Ureter (tissue), 1 donor: Measurements from ENCODE around the gene HSD11B1L.

DNA sequence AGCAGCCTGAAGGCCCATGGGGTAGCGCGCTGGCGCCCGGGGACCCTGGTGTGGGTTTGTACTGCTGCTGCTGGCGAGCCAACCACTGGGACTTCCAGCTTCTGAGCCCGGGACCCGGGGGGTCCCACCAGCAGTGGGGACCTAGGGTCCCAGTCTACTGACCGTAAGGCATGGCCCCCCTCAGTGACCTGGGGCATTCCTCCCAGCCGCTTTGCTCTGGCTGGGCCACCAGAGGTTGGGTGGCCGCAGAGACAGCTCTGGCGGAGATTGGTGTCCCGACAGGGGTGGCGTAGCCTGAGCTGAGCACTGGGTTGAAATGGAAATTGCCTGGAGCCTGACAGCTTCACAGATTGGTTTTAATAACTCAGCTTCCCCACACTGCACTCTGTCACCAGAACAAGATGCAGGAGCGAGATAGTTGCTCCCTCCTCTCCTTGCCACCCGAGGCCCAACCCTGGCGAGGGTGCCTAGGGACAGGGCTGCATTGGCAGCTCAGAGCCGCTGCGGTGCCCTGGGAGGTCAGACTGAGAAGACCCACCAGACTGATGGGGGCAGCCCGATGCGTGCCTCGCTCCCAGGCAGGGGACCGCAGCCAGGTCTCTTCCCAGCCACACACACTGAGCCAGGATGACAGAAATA lies 84.0 kb downstream of the KDM4B start:
- PRO-cap = no peak

DNA sequence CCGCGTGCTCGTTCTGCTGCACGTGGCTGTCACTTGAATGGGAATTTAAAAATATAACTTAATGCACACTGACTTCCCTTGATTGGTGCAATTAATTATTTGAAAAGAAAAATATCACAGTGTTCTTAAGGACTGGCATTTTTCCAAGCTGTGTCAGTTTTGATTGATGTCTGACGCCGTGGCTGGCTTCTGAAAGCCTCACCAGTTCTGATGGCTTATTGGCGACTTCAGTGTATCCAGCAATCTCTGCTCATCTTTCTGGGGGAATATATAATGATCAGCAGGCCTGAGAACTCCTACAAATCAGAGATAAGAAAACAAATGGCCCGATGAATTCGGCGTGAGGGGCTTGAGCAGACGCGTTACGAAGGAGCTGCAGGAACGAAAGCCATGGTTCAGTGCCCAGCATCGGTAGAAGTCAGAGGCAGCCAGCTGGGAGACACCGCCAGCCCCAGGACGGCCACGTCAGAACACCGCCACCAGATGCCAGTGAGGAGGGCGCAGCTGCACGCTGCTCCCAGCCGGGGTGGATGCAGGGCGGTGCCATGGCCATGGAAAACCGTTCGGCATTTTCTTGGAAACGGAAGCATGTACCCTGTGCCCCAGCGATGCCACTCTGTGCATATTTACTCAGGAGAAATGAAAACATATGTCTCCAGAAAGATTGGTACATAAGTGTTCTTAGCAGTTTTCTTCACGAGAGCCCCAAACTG lies 111.3 kb downstream of the KDM4B start:
- PRO-cap = no peak

DNA sequence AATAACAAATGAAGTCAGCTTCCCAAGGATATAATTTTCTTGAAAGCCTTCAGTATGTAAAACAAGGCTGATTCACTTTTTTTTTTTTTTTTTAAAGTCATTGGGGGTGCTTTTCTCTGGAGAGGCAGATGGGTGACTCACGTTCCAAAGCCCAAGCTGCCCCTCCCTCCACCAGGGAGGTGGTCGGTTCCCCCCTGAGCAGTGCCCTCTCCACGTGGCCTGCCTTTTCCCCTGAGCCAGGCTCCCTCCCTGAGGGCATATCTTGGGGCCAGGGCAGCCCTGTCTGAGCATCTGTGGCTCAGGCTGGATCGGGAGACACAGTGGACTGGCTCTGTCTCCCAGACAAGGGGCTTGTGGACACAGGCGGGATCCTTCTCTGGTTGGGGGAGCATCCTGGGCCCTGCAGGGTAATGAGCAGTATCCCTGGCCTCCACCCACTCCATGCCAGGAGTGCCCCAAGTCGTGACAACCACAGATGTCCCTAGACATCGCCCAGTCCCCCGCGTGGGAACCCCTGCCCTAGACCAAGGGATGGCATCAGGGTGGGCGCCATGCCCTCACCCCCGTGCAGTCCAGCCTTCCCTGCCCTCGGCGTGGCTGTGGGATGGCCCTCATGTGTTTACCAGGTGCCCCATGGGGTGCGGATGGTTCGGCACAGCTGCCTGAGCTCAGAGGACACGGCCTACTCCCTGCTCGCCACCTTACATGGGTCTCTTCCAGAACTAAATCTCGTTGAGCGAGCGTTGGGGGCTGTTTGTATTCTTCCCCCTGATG lies 144.5 kb downstream of the KDM4B start:
- PRO-cap = no peak

GRCh38 chr19:5115389-5115880 lies 146.5 kb downstream of the KDM4B start:
- PRO-cap = no peak

GRCh38 chr19:5125815-5126424 lies 157.0 kb downstream of the KDM4B start:
- PRO-cap = no peak

DNA sequence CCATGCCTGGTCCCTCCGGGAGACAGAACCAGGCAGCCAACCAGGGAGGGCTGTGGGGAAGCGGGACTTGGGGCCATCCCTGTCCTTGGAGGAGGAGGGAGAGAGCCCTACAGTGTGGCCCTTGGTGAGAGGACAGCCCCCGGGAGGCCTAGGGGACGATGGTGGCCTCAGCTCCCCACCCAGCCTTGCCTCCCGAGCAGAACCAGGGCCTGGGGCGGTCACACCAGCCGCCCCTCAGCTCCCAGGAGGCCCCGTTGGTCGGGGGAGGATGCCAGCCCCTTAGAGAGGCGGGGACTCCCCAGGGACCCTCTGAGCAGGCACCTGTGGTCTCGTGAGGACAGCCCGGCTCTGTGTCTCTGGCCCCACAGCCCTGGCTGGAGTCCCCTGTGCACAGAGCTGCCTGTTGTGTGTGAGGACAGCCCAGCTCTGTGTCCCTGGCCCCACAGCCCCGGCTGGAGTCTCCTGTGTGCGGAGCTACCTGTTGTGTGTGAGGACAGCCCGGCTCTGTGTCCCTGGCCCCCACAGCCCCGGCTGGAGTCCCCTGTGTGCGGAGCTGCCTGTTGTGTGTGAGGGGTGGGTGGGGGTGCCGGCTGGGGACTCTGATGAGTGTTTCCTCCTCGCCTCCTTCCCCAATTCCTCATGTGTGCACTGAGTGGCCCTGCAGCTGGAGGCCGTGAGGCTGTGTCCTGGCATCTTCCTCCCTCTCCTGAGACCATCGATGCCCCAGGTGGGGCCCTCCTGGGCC lies 158.9 kb downstream of the KDM4B start:
- PRO-cap = no peak

DNA sequence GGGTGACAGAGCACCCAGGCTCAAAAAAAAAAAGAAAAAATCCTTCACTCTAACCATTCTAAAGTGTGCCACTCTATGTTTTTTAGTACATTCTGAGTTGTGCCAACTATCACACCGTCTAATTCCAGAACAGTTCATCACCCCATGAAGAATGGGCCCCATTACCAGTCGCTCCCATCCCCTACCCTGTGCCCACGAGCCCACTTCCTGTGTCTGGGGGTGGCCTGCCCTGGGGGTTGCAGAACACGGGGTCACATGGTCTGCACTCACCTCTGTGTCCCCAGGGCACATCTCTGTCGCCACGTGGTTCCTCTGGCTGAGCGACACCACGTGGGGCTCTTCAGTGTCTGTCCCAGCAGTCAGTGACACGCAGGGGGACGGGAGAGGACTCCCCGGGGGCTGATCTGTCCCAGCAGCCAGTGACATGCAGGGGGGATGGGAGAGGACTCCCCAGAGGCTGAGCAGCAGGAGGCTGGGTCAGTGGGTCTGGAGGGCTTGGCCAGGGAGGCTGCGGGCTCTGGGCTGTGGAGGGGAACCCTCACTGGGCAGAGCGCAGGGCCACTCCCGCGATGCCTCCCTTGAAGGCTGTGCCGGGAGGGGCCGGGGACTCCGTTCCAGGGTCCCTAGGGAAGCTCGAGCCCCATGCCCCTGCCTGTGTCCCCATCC lies 174.5 kb downstream of the KDM4B start:
- PRO-cap = no peak

GRCh38 chr19:5143963-5144582 lies 175.2 kb downstream of the KDM4B start:
- PRO-cap = no peak

DNA sequence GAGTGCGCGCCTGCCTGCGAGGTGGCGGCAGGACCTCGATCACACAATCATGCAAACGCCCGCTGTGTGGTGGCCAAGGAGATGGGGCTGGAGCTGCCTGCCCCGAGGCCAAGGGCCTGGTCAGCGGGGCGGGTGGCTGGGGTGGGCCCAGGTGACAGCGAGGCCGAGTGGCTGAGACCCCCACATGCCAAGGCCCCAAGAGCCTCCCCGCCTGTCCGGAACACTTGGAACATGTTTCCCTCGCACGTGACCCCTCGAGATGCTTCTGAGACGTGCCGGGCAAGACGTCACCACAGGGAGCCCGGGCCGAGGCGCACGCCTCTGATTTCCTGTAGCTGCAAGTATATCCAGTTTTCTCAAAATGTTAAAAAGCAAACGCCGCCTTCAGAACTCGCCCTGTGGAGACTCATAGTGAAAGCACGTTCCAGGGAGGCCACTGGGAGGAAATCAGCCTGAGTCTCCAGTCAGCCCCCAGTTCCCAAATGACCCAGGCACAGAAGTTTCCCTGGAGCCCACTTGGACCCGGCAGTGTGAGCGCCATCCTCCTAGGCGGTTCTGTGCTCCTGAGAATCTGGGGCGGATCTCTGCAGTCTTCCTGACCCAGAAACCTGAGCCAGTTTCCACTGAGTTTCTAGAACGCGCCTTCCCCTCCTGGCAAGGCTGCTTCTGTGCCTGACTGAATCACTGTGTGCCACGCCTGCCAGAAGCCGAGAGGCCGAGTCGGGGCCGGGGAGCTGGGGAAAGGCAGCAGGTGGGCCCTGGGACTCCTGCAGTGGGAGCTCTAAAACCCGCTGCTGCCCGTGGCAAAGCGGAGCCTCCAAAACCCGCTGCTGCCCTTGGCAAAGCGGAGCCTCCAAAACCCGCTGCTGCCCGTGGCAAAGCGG lies 179.2 kb downstream of the KDM4B start:
- PRO-cap = no peak

DNA sequence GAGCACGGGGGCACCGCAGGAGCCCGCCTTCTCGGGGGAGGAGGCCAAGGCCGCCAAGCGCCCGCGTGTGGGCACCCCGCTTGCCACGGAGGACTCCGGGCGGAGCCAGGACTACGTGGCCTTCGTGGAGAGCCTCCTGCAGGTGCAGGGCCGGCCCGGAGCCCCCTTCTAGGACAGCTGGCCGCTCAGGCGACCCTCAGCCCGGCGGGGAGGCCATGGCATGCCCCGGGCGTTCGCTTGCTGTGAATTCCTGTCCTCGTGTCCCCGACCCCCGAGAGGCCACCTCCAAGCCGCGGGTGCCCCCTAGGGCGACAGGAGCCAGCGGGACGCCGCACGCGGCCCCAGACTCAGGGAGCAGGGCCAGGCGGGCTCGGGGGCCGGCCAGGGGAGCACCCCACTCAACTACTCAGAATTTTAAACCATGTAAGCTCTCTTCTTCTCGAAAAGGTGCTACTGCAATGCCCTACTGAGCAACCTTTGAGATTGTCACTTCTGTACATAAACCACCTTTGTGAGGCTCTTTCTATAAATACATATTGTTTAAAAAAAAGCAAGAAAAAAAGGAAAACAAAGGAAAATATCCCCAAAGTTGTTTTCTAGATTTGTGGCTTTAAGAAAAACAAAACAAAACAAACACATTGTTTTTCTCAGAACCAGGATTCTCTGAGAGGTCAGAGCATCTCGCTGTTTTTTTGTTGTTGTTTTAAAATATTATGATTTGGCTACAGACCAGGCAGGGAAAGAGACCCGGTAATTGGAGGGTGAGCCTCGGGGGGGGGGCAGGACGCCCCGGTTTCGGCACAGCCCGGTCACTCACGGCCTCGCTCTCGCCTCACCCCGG lies 182.6 kb downstream of the KDM4B start:
- PRO-cap = no peak

GRCh38 chr19:5165446-5165938 lies 175.1 kb downstream of the PTPRS start:
- PRO-cap = no peak

DNA sequence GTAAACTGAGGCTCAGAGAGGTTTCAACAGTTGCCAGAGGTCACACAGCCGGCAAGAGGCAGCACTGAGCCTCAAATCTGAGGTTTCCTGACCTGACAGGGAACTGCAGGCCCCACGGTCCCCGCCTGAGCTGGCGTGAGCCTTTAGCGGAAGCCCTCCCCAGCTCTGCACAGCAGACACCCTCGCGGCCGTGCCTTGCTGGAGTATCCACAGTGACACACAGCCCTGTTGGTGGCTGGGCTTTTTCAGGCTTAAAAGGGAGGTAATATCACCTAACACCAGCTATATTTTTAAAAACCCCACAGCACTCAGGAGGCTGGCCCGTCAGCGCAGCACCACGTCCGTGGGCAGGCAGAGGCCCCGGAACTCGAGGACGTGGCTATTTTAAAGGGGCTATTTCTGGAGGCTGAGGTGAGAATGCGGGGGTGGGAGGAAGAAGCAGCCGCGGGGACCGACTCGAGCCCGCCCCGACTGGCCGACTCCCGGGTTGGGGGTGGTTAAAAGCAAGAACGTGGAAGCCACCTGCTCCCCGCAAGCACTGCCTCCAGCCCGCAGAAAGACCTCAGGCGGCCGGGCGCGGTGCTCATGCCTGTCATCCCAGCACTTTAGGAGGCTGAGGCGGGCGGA lies 18.5 kb downstream of the PTPRS start:
- PRO-cap = no peak

- PRO-cap = no peak
Measured at GRCh38 chr19:5577511-5578296, 44.9 kb downstream of the SAFB2 start.

DNA sequence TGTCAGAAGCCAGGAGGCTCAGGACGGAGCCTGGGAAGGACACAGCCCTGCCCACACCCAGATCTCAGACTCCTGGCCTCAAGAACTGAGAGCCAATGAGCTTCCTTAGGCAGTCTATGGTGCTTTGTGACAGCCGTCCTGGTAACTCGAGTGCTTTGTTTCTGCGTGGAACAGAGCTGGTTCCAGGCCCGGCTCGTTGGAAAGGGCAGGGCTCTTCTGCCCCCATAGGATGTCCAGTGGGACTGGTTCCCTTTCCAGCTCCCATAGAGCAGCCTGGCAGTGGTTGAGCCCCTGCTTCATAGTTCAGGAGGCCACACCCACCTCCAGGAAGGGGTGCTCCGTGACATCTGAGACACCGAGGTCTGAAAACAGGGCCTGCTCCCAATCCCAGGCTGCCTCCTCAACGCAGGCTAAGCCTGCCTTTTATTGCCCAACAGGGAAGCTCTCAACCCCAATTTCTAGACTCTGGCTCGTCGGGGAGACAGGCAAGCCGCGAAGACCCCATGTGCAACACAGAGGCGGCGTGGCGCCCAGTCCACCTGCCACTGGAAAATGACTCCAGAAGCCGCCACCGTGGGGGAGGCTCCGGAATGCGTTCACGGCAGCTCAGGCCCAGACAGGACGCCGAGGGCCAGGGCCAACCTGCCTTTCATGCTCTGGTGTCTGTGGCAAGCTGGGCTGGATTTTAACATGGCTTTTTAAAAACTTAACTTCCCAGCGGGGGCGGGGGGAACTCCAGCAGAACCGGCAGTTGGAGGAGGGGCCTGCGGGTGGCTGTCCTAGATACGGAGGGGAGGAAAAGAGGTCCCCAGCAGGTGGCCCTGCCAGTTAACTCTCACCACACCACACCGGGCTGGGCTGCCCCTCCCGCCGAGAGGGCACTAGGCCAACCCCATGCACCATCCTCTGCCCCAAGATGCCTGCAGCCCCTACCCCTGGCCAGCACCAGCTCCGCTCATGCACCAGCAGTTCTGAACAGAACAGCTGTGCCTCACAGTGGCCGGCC lies 37.0 kb downstream of the SAFB2 start:
- PRO-cap = no peak

DNA sequence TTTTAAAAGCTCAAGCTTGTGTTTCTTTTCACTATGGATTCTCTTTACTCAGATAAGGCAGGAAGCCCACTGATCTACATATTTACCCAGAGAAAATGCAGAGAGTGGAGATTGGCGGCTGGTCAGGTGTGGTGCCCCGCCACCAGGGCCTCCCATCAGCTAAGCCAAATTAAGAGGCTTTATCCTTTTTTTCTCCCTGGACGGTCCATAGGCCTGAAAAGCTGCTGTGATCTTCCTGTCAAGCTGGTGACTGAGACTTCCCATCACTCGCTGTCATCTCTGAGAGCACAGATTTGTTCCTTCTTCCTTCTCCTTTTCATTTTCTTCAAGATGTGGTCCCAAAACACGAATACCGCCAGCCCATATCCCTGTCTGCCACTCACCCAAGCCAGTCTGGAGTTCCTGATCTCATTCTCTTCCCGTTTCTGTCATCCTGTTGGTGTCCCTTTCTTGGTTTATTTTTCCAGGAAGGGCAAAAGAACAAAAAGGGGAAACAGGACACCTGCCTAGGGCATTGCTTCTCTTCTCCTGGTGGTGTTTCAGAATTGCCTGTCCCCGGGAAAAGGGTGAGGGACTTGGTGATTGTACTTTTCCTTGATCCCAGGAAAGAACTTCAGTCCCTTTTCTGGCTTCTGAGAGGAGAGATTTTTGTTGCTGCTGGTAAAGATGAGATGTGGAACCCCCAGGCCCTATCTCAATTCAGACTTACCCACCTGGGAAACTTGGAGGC lies 2.0 kb downstream of the SAFB start:
- PRO-cap = no peak

- PRO-cap = no peak
Measured at GRCh38 chr19:5671328-5672411, 8.6 kb downstream of the MICOS13 start.

GRCh38 chr19:5680728-5681446 lies at the start of gene HSD11B1L:
Gene HSD11B1L, plus strand, starts transcription at chr19:5681027.
- PRO-cap = unidirectional peak, plus-strand start at chr19:5681006

GRCh38 chr19:5691195-5691970 lies 1.3 kb downstream of the RPL36 start:
- PRO-cap = bidirectional peak, plus-strand start at chr19:5691548, minus-strand start at chr19:5691320

- PRO-cap = no peak
Measured at GRCh38 chr19:5711546-5712191, 8.3 kb downstream of the LONP1 start.

- PRO-cap = no peak
Measured at GRCh38 chr19:5828779-5829756, 10.4 kb downstream of the FUT6 start.